Hematopoietic multipotent progenitor cell (in vitro differentiated cells): ENCODE measurements around the gene SF3B1.

DNA sequence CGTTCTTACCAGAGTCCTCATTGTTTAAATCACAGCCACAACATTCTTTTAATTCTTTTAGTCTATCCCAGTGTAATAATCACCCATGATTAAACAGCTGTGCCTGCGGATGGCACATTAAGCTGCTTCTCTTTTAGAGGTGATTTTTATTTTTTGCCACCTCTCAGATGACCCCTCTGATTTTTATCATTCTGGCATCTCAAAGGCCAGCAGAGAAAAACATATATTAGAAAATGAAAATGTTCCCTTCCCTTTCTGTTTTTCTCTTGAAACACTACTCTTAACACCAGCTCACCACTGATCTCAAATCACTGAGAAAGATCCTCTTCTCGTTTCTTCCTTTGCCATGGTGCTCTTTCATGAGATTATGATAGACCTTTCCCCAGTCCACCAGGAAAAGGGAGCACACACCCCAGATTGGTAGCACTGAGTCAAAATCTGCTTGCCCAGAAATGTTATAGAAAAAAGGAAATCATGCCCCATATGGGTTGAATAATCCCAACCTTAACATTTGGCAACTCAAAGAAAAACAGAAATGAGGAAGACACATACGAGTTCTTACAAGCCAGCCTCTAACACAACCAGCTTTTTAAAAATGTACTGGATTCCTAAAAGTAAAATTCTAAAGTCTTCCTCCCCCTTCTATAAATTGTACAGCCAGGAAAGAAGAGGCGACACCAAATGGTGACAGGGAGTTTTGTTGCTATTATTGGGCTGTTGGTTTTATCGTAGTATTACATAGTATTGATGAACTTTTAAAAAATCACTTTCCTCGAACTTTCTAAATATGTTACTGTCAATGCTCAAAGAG, 103.1 kb downstream of the ANKRD44 start:
- CAGE, long polyA plus RNA: no peak

DNA sequence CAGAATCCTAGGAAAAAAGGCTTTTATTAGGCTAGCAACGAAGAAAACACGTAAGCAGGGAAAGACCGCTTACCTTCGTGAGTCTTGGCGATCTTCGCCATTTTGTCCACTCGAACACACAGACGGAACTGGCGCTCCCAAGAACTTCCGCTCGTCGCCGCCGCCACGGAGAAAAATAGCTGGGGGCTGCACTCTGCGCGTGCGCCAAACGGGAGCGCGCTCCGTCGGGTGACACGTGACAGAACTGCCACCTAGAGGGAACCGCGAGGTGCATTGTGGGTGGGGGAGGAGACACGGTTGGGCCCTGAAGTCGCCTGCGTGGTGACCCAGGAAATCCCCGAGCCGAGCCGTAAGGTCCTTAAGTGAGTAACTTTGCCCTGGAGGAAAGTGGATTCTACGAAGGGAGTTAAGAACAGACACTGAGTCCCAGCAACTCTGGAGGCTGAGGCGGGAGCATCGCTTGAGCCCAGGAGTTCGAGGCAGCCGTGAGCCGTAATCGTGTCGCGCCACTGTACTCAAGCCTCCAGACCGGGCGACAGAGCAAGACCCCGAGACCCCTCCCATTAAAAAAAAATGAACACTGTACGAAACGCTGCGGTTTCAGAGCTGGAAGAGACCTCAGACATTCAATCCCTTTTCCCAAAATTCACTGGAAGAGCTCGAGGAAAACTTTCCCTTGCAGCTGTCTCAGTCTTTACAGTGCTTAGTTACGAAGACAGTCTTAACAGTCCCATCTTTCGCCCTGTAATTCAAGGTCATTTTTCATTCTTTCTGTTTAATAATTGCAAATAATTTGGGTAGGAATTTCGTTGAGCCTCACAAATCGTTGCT, at the start of gene SF3B1:
Gene SF3B1 (minus strand): TSS at position 130 of the 831 bp plus-strand sequence.
- CAGE, long polyA plus RNA: start-site peak on the minus strand centred at position 120 of the sequence, 34 bp wide, 15,028 reads; start-site peak on the plus strand centred at position 301 of the sequence, 47 bp wide, 9 reads

GRCh38 chr2:197454793-197455575, 1.6 kb downstream of the COQ10B start:
- CAGE, long polyA plus RNA: no peak

DNA sequence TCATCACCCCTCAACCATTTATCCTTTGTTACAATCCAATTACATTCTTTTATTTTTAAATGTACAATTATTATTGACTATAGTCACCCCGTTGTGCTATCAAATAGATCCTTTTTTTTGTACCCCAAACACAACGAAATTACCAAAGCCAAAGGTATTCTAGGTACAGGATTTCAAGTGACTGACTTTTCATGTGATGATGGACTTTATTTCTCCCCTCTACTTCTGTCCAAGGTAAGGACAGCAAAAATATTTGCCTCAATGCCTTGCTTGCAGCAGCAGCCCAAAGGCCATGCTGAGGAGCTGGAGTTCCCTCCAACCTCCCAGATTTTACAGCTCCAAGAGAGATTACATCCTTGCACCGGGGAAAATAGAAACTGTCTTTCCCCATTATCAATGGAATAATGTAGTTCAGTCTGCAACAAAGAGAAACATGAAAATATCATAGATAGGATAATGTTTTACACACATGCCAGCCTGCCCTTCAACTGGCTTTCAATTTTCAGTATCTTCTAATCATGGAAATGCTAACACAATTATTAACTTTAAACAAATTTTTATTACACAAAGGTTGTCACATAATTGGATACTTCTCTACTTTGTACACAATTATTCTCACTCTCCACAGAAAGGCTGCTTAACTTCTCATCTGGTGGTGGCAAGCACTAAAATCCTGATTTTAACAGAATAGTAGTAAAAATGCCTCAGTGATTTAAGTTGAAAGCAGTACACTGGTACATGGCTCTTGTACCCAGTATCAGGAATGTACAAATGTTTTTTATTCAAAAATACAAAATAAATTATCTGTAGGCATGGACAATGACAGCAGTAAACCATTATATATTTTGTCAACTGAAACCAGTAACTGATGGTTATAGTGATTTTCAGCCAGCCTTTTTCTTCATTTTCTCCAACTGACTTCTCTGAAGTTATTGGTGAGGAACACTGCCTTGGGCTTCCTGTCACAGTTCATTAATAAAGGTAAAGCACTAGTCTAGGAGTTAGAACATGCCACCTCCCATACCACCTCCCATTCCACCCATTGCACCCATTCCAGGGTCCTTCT, 13.3 kb downstream of the HSPD1 start:
- CAGE, long polyA plus RNA: no peak

GRCh38 chr2:197627870-197628578, 47.4 kb downstream of the RFTN2 start:
- CAGE, long polyA plus RNA: no peak

DNA sequence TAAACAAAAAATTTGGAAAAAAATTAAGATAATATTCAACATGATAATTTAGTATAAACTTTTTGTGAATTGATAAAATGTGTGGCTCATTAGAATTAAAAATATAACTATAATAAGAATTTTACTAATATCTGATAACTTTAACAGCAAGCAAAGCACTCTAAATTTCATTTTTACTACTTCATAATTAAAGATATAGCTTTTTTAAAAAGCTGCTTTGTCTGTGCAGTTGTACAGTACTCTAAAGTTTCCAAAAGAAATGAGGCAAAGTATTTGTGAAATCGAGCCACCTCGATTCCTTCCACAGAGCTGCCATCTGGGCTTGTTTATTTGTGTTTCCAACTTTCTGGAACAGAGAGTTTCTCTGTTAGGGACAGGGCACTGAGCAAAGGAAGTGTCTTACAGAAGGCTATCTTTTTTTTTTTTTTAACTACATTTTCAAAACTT, 986 bp downstream of the RFTN2 start:
- CAGE, long polyA plus RNA: no peak

GRCh38 chr2:197869412-197870032, 65.1 kb downstream of the PLCL1 start:
- CAGE, long polyA plus RNA: no peak

DNA sequence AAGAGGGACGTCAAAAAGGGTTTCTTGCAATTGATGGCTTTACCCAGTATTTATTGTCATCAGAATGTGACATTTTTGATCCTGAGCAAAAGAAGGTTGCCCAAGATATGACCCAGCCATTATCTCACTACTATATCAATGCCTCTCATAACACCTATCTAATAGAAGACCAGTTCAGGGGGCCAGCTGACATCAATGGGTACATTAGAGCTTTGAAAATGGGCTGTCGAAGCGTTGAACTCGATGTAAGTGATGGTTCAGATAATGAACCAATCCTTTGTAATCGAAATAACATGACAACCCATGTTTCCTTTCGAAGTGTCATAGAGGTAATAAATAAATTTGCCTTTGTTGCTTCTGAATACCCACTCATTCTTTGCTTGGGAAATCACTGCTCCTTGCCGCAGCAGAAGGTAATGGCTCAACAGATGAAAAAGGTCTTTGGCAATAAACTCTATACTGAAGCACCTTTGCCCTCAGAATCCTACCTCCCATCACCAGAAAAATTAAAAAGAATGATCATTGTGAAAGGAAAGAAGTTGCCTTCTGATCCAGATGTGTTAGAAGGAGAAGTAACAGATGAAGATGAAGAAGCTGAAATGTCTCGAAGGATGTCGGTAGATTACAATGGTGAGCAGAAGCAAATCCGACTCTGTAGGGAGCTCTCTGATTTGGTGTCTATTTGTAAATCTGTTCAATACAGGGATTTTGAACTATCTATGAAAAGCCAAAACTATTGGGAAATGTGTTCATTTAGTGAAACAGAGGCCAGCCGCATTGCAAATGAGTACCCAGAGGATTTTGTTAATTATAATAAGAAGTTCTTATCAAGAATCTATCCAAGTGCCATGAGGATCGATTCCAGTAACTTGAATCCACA, 280.5 kb downstream of the PLCL1 start:
- CAGE, long polyA plus RNA: no peak

DNA sequence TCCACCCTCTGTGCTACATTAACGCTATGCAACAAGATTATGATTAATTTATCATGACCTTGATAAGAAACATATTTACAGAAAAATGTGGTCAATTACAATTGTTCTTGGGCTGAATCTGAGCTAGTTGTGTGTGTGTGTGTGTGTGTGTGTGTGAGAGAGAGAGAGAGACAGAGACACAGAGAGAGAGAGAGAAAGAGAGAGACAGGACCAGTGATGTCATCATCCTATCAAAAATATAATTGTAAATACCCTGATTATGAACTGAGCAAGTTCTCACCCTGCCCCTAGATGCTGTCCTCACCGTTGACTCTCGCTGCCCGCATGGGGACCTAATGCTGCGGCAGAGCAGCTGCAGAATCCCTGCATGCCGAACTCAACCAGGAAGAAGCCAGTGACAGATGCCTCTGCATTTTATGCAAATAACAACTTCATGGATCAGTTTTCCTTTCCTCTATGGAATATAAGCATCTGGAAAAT, 512.5 kb downstream of the PLCL1 start:
- CAGE, long polyA plus RNA: no peak

DNA sequence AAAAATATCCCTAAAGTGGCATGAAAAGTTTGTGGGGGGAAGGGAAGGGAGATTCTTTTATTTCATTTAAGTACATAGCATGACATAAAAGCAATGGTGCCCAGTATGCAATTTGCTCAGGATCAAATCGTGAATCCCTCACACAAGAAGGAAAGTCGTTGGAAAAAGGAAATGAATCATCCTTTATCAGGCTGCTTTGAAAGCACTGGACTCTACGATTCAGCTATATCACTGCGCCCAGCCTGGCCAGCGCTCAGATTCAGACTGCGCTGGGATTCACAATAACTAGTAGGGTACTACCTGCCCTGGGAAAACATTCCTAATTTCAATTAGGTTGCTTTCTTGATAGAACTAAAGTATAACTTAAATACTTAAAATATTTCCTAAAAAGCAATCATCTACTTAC, 25.8 kb downstream of the SATB2 start:
- CAGE, long polyA plus RNA: no peak

- CAGE, long polyA plus RNA: no peak
These were observed 715 bp downstream of the SATB2 start for GRCh38 chr2:199456707-199457740.

- CAGE, long polyA plus RNA: no peak
These were observed 7.2 kb upstream of the SATB2 start for GRCh38 chr2:199464561-199465650.

DNA sequence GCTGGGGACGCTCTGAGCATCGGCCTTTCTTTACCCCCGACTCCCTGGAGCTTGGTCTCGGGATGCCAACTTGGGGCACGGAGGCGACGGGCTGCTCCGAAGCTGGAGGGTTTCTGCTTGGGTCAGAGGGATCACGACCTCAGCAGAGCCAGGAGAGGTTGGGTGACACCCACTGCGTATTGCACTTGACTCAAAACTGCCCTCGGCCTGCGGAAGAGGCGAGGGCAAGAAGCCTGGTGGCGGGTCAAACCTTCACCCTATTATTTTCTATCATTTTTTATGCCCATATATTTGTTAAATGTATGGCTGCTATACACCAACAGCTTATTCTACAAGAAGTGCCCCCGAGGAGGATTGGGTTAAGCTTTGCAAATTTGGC, 12.5 kb upstream of the SATB2 start:
- CAGE, long polyA plus RNA: no peak

DNA sequence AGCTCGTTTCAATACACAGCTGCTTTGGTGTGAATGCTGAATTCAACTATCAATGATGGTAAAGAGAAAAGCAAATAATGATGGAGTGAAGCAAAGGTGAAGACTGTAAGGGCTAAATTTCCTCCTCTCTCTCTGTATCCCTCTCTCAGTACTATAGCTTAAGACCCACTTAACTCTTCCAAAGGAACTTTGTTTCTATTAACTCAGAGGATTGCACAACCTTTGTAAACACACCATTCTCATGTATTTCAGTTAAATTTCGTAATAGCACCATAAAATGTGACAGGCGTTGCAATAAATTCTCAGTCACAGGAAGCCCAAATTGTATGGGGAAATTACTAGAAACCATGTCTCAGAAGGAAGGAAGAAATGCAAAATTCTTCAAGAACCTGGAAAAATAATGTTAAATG, 112.3 kb downstream of the FTCDNL1 start:
- CAGE, long polyA plus RNA: no peak

GRCh38 chr2:200077120-200077795, 121.9 kb downstream of the MAIP1 start:
- CAGE, long polyA plus RNA: no peak

- CAGE, long polyA plus RNA: no peak
These were observed 70.6 kb downstream of the SPATS2L start for GRCh38 chr2:200377167-200377452.

GRCh38 chr2:200380041-200380617, 73.6 kb downstream of the SPATS2L start:
- CAGE, long polyA plus RNA: no peak

DNA sequence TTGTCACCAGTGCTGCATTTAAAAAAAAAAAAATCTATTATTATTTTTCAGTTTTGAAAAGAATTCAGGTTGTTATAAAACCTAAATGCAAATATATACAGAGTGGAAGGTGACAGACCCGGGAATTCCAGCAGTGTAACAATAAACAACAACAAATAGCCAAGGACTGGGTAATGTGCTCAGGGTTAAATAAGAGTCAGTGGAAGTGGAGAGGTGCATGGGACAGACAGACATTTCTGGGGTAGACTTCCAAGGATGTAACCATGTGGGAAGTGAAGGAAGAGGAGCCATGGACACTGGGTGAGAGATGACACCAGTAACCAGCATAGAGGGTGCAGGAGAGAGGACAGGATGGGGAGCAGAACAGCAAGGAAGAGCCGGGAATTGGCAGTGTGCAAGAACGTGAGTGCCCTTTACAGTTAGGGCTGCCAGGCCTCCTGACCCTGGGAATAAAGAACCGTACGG, 57.0 kb downstream of the KCTD18 start:
- CAGE, long polyA plus RNA: no peak

- CAGE, long polyA plus RNA: no peak
These were observed 45.6 kb upstream of the BZW1 start for GRCh38 chr2:200766146-200766513.

DNA sequence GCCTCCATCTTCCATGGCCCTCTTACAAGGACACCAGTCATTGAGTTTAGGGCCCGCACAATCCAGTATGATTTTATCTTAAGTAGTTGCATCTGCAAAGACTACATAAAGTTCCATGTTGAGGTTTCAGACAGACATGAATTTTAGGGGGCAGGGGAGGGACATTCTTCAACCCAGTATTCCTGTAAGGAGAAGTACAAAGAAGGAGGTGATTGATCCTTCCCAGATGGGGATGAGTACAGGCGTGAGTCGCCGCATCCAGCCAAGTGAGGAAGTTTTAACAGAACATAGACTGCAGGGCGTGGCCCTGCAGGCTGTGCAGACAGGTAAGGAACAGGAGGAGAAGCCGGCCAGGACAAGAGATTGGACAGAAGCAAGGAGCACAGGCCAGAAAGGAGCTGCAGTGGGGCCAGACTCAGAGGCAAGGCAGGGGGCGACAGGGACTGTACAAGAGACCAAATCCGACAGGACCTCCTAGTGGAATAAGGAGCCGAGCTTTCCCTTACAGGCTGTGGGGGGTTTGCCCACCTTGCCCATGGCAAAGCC, 44.3 kb upstream of the BZW1 start:
- CAGE, long polyA plus RNA: no peak